ENCODE measurements around the gene CD47.

DNA sequence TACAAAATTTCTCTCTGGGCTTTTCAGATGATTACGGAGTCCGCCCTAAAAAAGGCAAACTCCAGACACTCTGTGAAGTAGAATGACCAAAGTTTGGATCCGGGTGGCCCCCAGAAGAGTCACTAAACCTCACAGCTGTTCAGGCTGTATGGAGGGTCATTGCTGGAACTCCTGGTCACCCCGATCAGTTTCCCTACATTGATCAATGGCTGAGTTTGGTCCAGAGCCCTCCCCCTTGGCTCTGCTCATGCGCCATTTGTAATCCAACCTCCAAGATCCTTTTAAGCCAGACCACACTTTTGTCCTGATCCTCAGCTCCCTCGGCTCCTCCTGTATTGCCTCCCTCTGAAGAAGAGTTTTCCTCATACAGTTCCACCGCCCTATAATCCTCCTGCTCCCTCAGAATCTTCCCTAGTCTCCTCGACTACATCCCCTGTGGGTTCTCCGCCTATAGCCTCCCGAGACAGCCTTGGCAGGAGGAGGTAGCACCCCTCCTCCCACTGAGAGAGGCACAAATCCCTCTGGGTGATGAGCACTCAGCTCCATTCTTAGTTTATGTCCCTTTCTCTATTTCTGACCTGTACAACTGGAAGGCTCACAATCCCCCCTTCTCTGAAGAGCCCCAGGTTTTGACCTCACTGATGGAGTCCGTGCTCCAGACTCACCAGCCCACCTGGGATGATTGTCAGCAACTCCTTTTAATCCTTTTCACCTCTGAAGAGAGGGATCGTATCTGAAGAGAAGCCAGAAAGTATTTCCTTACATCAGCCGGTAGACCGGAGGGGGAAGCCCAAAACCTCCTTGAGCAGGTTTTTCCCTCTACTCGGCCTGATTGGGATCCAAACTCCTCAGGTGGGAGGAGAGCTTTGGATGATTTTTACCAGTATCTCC lies 42.1 kb downstream of the ZBTB11 start:
- PRO-cap: no peak

- PRO-cap: no peak
Observed at GRCh38 chr3:101692357-101693092, 6.0 kb upstream of the RPL24 start.

GRCh38 chr3:101693472-101694027 lies 7.0 kb upstream of the RPL24 start:
- PRO-cap: no peak

DNA sequence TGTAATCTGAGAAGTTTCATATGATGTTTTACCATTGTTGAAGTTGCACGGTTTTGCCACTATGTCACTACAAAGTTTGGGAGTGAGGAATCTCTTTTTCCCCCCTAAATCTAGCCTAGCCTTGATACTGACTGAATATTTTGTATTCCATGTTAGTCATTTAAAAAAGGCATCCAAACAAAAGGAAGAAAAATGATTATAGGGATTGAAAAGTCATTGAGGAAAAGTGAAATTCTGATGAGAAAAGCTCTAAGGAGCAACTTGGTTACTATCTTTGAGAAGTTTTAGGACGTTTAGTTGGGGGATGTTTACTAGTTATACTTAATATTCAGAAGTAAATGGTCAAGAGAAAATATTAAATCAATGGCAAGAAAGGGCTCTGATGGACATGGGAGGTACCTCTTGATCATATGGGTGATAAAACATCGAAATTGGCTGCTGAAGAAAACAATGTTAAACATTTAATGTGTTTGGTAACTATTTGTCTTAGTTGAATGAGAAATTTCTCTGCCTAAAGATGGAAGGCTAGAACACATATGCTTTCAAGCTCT lies 152.3 kb downstream of the ZPLD1 start:
- PRO-cap: no peak

GRCh38 chr3:104572801-104573269 lies 793.9 kb upstream of the ALCAM start:
- PRO-cap: no peak

DNA sequence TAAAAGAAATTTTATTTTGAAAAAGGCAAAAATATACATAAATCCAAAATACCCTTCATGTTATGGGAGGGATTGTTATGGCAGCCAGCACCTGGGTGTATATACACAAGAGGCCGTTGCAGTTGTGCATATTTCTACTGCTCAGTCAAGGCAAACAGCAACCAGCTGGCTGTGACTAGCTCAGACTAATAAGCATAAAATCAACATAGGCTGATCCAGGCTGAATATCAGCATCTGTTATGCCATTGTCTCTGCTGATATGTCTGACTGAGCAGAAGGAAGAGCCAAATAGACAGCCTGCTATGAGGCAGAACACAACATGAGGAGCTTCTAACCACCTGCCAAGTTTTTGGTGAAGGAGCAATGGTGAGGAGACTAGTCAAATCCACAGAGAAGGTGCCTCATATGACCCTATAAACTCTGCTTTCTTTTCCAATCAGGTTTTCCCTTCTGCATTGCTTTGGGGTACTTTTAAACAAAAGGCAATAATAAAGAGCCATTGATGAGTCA lies 457.5 kb upstream of the ALCAM start:
- PRO-cap: no peak

- PRO-cap: no peak
Observed at GRCh38 chr3:105365624-105365968, 1.1 kb upstream of the ALCAM start.

GRCh38 chr3:105369493-105369820 lies 2.7 kb downstream of the ALCAM start:
- PRO-cap: unidirectional peak, minus-strand start at chr3:105369702

DNA sequence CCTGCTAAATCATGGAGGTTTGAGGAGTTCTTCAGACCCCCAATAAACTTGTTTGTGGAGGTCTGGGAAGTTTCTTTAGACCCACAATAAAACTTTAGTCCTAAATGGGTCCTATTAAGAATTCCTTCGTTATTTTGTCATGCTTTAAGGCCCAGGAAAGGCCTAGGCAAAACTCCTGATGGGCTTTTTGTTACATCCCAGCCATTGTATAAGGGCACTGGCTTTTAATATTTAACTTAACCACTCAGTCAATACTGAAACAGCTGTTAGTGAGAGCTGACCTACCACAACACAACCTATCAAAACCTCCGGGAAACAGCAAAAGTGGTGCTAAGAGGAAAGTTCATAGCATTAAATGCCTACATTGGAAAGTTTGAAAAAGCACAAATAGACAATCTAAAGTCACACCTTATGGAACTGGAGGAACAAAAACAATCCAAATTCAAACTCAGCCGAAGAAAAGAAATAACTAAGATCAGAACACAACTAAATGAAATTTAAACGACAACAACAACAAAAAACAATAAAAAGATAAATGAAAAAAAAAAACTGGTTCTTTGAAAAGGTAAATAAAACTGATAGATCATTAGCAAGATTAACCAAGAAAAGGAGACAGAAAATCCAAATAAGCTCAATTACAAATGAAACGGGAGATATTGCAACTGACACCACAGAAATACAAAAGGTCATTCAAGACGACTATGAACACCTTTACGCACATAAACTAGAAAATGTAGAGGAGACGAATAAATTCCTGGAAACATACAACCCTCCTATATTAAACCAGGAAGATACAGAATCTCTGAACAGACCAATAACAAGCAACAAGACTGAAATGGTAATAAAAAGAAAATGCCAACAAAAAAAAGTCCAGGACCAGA lies 39.7 kb downstream of the ALCAM start:
- PRO-cap: no peak

GRCh38 chr3:105784652-105785294 lies 84.0 kb downstream of the CBLB start:
- PRO-cap: no peak

DNA sequence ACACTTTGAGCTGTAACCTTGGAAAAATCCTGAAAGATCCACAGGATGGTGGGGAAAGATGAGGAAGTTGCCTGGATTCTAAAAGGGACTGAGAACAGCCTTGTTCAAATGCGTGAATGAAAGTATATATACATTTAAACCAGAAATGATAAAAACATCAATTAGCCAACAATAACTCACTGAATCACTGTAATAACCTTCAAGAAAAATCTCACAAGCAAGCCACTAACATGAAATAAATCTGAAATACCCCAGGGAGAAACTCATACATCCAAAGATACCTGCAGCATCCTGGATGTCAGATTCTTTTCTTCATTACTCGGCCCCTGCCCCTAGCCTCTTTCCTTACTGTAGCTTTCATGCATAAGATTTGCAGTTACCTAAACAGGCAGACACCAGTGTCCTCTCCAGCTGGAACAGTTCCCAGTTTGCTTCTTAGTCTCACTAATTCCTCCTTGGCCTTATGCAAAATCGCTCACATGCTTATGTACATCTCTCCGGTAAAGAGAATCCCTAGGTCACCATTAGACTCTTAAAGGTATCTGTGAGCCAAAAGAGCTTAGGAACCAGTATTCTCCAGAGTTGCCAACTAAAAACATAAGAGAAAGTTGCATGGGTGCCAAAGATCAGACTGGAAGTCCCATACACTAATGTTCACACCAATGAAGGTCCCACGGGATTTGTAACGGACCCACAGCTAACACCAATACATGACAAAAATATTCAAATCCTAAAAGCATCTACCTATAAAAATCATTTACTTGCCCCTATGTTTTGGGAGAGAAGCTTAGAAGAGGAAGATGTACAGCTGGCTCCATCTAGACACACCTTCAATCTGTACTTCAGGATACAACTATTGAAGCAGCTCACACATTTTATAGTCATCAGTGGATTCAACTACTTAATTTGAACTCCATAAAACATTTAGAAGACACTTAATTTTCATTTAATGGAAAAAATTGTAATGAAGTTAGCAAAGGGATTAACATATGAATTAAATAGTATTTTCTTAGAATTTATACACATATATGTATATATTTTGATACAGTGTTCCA lies 66.6 kb downstream of the CBLB start:
- PRO-cap: no peak

GRCh38 chr3:105828556-105829043 lies 40.2 kb downstream of the CBLB start:
- PRO-cap: no peak

DNA sequence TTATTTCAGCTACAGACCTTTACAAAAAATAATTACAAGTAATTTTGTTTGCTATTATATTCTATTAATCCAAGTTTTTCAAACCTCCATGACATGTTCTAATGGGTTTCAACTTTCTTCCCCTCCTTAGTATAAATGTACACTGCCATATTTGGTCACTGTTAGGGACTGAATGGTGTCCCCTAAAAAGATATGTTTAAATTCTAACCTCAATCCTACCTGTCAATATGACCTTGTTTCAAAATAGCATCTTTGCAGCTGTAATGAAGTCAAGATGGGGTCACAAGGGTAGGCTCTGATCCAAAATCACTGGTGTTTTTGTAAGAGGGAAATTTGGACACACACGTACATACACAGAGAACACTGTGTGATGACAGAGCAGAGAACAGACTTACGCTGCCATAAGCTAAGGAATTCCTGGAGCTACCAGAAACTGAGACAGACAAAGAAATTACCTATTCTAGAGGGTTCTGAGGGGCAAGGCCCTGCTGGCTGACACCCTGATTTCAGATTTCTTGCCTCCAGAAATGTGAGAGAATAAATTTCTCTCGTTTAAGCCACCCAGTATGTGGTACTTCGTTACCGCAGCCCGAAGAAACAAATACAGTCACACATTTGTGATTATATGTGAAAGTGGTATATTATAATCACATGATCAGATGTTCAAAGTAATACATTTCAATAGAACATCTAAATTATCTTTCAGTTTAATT lies 24.9 kb downstream of the CBLB start:
- PRO-cap: no peak

DNA sequence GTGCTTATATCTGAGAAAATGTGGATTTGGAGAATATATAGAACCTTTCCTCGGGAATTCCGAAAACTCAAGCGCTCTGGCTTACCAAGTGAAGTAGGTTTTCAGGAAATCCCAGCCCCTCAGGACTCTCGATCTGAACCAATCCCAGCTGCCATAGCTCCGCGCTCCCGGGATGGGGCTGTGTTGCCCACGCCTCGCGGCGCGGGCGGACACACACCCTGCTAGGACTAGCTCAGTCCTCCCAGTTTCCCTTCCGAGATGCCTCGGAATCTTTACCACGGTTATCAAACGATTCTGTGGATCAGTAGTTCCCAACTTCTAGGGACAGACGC lies 52.1 kb downstream of the CCDC54 start:
- PRO-cap: unidirectional peak, plus-strand start at position 244 of the sequence

DNA sequence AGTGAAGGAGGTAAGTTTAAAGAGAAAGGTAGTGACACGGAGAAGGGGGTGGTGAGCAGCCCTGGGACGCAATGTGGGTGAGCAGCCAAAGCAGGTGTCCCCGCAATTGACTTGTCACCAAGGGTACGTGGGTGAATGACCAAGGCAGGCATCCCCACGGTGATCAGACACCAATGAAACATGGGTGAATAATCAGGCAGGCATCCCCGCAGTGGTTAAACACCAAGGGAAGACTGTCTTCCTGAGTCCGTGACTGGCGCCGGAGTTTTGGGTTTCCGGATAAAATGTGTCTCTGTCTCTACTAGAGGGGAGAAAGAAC lies 48.4 kb downstream of the BBX start:
- PRO-cap: no peak

DNA sequence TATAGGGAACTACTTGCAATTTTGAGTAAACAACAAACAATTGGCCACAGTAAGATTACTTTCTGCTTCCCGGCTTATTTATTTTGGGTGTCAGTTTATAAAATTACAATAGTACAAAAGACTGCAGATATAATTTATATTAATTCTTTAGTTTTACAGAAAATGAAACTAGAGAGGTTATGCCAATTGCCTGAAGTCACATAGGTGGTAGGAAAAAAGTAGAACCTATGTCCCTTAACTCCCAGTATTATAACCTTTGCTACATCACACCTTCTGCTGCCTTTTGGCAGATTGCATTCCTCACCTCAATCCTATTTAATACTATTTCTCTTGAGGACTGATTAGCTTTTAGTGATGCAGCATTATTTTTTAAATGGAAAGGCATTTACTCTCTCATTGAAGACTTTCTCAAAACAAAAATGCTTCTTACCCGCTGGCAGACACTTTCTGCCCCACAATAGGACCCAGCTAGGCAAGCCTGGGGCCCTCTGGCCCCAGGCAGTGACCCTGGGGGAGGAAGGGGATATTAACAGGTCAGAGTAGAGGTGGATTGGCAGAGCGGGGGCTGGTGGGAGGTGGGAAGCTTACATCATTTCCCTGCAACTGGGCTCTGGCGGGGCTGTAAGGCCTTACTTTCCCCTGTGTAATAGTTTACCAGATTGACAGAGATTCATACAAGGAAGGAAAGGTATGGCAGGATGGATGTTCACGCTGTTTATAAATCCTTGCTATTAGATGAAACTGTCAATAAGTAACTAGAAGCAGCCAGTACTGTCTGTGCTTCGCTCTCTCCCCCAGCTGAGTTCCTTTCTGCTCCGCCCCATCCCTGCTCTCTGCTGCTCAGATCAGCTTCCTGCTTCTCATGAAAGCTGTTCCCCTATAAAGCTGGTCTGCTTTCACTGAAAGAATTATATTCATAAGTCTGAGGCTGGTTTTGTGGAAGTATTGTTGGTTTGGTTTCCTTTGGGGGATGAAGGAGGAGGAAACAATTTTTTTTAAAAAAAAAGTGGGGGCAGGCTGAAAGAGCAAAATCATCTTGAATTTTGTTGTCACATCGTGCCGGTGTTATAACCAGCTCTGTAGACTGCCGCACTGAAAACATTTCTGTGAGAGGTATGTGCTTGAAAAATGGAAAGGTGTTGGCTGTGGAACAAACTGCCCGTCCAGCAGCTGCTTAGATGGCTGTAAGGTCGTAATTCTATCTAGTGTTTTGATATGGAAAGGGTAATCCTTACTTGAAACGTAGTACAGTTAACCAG lies 76.1 kb downstream of the BBX start:
- PRO-cap: no peak

GRCh38 chr3:107904670-107905152 lies 186.1 kb downstream of the CD47 start:
- PRO-cap: no peak

- PRO-cap: no peak
Observed at GRCh38 chr3:108040953-108041410, 49.8 kb downstream of the CD47 start.

- PRO-cap: bidirectional peak, plus-strand start at chr3:108091172, minus-strand start at chr3:108090987
Observed at GRCh38 chr3:108090896-108091318, at the start of gene CD47. Gene CD47, minus strand, starts transcription at chr3:108091031.

DNA sequence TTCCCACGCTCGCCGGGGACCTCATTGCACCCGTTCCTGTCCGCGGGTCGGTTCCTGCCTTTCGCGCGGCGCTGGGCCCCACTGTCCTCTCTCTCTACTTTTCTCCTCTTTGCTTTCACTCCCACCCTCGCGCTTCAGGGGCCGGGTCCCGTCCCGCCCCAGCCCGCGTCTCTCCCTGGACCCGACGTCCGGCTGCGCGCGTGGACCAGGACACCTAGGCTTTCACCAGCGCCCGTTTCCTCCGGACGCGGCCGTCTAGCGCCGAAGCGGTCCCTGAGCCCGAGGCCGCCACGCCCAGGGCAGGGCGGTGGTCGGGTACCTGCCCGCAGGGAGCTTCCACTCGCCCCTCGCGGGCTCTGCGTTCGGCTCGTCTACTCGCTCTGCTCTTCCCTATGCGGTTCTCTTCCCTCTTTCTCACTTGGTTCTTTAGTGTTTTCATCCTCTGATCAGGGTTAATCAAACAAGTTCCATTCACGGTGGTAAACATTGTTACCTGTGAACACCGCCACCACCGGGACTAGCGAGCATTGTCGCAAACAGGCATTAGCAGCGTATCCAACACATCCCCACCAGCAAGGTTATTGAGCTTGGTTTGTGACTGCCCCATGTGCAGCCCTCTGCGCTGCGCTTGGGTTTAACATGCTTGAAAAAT lies 614 bp upstream of the CD47 start:
- PRO-cap: no peak

Measured in ascending aorta (tissue), 1 donor.